Urinary bladder (tissue), 3 donors: Measurements from ENCODE around the genes ANKRD60, GNAS and TUBB1.

DNA sequence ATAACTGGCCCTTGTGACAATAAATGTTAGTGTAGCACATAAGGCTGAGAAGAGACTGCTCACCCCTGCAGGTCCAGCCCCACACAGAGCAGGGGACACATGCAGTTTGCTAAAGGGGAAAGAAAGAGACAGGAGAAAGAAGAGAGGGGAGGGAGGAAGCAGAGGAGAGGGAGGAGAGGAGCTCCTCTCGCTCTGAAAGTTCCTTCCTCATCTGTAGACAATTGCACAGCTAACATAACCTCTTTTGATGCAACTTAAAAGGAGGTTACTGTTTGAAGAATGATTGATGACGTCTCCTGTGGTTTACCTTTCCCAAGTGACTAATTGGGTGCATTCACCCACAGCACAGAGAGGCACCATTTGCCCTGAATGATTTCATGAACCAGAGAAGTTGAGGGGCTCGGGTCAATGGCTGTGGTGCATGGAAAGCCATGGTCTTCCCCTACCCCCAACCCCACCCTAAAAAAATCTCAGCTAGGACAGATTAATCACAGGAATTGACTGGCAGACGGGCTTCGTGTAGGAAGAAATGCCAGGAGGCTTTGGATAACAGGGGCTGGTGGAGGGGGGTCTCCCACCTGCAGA is 136.1 kb upstream of the C20orf85 start:
- PRO-cap = no peak
- RAMPAGE, long total RNA = no peak

DNA sequence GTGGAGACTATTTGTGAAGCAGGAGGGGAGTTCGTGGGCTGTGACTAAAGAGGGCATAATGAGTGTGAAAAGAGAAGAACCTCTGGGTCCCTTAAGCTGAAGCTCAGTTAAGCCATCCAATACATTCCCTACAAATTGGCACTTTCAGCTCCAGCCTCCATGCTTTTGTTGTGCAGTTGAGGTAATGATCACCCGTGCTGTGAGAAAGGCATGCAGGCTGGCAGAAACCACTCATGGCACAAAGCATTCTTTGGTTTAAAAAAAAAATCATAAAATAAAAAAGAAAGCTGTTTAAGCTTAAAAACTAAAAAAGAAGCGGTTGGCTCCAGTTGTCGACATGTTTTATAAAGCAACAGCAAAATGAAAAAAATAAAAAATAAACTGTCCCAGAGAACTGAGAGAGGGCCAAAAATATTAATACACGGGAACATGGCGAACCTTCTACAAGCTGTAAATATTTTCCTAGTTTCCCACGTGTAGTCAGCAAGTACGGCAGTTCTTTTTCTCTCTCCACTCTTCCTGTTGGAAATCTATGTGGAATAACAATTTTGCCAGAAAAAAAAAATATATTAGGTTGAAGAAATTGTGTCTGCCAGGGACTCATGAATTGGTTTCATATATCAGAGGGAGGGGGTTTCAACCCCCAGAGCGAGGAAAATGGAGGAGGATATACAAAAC is 4.5 kb upstream of the C20orf85 start:
- PRO-cap = no peak
- RAMPAGE, long total RNA = no peak

- PRO-cap = no peak
- RAMPAGE, long total RNA = no peak
These were observed 1.8 kb upstream of the C20orf85 start for GRCh38 chr20:58148842-58149277.

DNA sequence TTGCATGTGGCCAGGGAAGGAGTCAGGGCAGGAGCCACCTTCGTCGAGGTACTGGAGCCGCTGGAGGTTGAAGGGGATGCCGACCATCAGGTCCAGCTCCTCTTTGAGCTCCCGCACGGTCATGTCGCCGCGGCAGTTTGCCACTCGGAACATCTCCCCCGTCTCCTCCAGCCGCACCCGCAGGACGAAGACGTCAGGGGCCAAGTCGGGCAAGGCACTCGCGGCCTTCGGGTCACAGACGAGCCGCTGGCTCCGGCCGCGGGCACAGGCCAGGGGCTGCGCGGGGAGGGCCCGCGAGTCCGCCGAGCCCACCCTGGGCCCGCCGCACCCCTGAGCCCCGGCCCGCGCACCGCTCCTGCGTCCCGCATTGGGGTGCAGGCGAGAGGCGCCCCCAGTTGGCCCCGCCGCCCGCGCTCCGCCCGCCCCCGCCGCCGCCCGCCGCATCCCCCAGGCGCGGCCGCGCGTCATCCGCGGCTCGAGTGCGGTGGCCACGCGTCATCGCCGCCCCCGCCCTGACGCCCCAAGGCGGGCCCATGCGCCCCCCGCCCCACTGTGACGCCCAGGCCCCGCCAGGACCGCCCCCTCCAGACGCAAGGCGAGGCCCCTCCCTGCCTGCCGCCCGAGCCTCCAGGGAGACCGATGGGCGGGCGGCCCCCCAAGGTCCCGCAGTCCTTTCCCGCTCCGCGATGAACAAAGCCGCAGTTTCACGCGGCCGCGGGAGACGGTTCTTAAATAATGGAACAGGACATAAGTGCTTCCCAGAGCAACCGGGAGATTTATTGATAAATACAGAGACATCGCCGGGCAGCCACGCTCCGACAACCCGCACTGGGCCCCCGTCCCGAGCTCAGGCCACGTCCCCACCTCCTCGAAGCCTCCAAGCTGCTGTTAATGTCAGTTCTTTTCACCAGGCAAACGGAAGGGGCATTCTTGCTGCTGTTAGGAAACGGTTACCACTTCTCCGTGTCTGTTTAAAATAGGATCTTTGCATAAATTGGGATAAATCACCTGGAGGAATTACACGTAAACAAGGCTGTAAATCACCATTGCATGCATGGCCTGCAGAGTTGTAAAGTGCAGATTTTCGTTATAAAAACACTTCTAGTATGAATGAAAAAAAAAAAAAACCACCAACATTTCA is at the start of gene ANKRD60:
Gene ANKRD60 (minus strand): TSS at position 468 of the 1,141 bp plus-strand sequence.
- PRO-cap = no peak
- RAMPAGE, long total RNA = no peak

DNA sequence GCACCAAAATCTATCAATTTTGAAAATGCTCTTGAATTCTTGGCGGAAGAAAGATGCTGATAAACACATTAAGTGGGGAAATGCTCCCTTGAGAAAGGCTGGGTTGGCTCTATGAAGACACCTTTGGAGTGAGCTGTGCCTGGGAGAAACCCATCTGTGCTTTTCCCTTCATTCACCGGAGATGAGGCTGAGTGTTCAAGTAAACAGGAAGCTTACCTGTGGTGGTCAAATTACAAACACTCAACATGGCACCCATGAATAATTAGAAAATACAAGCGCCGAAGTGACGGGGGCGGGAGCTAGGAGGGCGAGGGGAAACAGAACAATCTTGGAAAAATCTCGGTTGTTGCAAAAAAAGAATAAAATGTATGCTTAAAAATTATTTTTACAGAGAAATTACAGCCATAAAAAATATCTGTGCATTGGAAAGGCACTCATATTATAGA is 986 bp upstream of the ANKRD60 start:
- PRO-cap = no peak
- RAMPAGE, long total RNA = no peak

- PRO-cap = no peak
- RAMPAGE, long total RNA = no peak
These were observed 8.5 kb upstream of the ANKRD60 start for GRCh38 chr20:58236888-58237457.

- PRO-cap = no peak
- RAMPAGE, long total RNA = no peak
These were observed 1.0 kb downstream of the RAB22A start for GRCh38 chr20:58310377-58311119.

DNA sequence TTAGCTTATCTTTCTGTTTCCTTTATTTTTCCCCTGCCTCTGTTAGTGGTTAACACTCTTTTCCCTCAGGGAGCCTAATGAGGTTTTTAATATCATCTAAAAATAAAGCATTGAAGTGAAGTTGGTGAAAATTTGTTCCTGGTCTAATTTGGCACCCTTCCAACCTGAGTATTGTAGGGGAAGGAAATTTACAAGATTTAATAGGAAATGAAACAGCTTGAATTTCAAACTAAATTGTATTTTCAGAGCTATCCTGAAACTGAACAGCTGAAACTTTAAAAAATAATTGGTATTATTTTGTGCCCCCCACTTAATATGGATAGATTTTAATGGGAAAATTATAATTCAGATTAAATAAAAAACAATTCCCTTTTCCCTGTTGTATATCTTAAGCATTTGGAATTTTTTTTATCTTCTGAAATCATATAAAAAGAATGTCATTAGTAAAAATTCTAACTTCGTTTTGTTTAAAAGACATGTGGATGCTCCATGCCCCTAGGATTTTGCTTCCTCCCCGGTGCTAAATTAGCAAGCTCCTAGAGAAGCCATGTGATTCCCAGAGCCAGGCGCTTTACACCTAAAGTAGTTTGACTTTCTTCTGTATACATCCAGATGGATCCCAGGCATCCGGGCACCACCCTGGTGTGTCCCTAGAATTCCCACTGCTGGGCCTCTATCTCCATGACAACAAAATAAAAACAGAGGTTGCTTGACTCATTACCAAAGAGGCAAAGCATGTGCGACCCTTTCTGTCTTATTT is 27.8 kb upstream of the VAPB start:
- PRO-cap = no peak
- RAMPAGE, long total RNA = no peak

DNA sequence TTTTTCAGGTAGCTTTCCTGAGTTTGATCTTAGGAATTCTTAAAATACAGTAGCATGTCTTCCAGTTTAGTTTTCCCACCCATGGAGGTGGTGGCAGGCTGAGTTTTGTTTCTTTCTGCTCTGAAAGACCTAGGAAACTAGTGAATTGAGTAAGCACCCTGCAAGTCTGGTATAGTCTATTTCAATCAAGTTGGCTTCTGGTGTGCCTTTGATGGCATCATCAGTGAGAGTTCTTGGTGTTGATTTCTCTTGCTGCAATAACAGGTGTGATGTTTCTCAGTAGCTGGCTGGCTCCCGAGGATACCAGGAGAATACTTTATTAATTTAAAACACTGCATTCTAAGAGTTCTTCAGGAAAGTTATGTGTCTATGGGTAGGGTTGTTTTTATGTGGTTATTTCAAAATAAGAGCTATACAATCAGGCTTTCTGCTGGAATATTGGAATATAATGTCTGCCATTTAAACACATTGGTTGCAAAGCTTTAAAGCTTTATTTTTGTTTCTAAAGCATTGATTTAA is 19.0 kb downstream of the VAPB start:
- PRO-cap = no peak
- RAMPAGE, long total RNA = no peak

GRCh38 chr20:58432545-58433001 is 43.5 kb downstream of the VAPB start:
- PRO-cap = no peak
- RAMPAGE, long total RNA = no peak

GRCh38 chr20:58615039-58615458 is 36.0 kb upstream of the STX16 start:
- PRO-cap = no peak
- RAMPAGE, long total RNA = no peak

DNA sequence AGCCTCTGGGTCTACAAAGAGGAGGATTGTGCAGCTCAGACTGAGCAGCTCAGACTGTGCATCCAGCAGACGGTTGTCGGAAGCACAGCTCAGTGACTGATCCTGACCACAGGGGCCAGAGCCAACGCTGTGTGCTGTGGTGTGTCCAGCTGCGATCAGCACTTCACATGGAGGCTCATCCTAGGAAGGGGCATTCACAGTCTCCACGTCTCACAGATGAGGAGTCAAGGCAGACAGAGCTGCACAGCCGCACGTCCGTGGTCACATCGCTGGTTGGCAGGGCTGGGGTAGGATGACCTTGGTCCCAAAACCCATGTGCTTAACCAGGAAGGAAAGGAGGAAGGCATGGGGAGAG is 28.3 kb upstream of the STX16 start:
- PRO-cap = no peak
- RAMPAGE, long total RNA = no peak

GRCh38 chr20:58670907-58671456 is 19.9 kb downstream of the STX16 start:
- PRO-cap = no peak
- RAMPAGE, long total RNA = no peak

DNA sequence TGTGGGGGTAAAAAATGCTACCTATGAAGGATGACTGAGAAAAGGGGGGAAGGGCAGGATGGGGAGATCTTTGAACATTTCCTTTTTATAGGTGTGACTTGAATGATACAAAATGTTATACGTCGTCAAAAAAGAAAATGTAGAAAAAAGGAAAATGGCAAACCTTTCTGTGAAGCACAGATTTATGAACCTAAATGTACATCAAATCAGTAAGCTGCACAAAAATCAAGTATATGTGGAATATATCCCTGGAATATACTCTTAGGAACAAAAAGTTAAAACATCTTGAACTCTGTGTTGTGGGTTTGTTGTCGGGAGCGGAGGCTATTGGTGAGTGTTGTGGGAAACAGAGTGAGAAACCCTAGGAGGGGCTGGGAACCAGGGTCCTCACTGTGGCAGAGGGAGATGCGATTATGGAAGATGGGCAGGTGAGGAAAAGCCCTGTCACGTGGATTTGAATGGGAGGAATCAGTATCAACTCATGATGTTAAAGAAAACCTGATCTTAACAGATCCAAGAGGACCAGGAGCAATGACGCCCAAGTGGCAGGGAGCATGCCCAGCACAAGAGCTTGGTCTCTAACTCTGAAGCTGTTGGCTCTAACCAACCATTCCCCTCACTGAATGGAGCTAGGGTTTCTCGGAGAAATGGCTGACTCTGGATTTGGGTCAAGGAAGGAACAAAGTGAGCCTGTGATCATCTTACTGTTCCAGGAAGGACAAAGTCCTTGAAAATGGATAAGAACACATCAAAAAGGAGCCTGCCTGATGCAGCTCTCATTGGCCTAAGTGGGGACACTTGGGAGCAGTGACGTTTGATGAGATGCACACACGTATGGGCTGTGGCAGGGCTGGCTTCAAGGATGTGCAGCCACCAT is 7.0 kb upstream of the NPEPL1 start:
- PRO-cap = no peak
- RAMPAGE, long total RNA = no peak

DNA sequence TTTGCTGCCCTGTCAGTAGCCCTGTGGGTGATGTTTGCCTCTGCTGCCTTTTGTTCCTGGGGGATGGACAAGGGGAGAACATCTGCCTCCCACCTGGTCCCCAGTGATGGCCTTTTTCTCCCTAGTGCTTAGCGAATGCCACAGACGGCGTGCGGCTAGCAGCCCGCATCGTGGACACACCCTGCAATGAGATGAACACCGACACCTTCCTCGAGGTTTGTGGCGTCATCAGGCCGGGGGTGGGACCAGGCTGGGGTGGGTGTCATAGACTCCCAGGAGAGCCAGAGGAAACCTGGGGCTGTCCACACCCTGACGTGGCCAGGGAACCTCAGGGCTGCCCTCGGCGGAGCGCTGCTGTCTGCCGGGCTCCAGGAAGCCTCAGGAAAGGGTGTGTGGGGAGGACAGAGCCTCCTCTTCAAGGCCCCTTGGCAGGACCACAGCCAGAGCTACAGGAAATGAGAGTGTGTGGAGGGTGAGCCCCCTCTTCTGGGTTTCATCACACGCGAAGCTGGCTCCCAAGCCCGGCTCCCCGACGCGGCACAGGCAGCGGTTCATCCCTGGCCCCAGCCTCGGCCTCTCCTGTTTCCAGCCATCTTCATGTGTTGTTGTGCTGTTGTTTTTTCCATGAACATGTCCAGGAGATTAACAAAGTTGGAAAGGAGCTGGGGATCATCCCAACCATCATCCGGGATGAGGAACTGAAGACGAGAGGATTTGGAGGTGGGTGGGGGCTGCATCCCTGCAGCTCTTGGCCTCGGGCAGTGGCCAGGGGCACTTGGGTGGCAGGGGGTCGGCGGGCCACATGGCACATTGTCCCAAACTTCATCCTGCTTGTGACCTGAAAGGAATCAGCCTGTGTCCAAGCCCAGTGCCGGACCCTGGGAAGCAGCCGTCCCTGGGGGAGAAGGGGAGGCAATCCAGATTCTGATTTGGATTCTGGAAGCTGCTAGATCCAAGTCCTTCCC is 6.2 kb downstream of the NPEPL1 start:
- PRO-cap = no peak
- RAMPAGE, long total RNA = no peak

- PRO-cap = no peak
- RAMPAGE, long total RNA = no peak
These were observed 24.5 kb downstream of the NPEPL1 start for GRCh38 chr20:58717072-58717625.

DNA sequence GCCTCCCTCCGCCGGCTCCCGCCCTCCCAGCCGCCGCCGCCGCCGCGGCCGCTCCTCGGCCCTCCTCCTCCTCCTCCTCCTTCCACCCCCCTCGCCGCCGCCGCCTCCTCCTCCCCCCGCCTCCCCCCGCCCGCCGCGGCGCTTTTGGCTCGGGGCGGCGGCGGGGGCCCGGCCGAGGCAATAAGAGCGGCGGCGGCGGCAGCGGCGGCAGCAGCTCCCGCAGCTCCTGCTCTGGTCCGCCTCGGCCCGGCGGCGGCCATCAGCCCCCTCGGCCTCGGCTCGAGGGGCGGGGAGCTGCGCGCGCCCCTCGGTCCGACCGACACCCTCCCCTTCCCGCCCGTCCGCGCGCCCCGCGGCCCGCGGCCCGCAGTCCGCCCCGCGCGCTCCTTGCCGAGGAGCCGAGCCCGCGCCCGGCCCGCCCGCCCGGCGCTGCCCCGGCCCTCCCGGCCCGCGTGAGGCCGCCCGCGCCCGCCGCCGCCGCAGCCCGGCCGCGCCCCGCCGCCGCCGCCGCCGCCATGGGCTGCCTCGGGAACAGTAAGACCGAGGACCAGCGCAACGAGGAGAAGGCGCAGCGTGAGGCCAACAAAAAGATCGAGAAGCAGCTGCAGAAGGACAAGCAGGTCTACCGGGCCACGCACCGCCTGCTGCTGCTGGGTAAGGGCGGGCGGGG is at the start of gene GNAS:
Gene GNAS (plus strand): TSS at position 210 of the 670 bp plus-strand sequence.
- PRO-cap = bidirectional peak, plus-strand start at position 180 of the sequence, minus-strand start at position 57 of the sequence
- RAMPAGE, long total RNA = no peak

GRCh38 chr20:58891882-58892889 is 965 bp downstream of the GNAS start:
- PRO-cap = bidirectional peak, plus-strand start at chr20:58891995, minus-strand start at chr20:58891965; bidirectional peak, plus-strand start at chr20:58892446, minus-strand start at chr20:58892111; bidirectional peak, plus-strand start at chr20:58892629, minus-strand start at chr20:58892500
- RAMPAGE, long total RNA = no peak

GRCh38 chr20:58898640-58899705 is 7.8 kb downstream of the GNAS start:
- PRO-cap = no peak
- RAMPAGE, long total RNA = no peak

DNA sequence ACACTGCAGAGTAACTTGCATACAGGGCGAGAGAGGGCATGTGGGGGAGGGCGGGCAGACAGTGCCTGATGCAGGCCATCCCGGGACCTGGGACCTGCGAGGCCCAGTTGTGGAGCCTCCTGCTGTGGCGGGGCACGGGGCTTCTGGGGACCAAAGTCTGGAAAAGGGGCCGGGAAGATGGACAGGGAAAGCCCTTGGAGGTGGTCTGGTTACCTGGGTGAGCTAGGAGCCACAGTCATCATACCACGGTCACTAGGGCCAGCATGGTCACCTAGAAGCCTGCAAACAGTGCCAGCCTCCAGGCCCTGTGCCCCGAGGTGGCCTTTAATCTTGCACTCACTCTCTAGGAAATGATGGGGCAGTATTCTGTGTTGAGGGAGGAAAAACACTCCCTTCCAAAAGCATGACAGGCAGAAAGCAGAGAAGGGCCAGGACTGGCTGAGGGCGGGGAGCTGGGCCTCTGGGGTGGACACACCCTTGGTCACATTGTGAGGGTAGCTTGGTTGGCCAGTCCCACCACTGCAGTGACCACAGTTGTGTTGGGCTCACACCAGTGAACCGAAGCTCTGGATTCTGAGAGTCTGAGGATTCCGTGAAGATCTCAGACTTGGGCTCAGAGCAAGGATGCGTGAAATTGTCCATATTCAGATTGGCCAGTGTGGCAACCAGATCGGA is at the start of gene TUBB1:
Gene TUBB1 (plus strand): TSS at position 531 of the 675 bp plus-strand sequence.
- PRO-cap = no peak
- RAMPAGE, long total RNA = no peak